ENCODE data around the genes SPDYE11, NSUN5 and ELN.

GRCh38 chr7:73006495-73006802 is 23.1 kb downstream of the SPDYE8 start:
- PRO-cap, 2 experiments, result no peak in any of the 2 experiments

- PRO-cap, 2 experiments, result no peak in any of the 2 experiments
Observed at GRCh38 chr7:73057826-73058188, at the start of gene SPDYE11. Gene SPDYE11 (minus strand): TSS chr7:73057911.

- PRO-cap, 2 experiments, result no peak in any of the 2 experiments
Observed at GRCh38 chr7:73220341-73220861, 65.2 kb upstream of the SPDYE10 start.

GRCh38 chr7:73308725-73309212 is at the start of gene NSUN5:
Gene NSUN5 (minus strand): TSS chr7:73308826.
- PRO-cap, 2 experiments, result peak in 2 of 2 experiments; most common plus-strand start chr7:73308897 (in 2); most common minus-strand start chr7:73308806 (in 2)

DNA sequence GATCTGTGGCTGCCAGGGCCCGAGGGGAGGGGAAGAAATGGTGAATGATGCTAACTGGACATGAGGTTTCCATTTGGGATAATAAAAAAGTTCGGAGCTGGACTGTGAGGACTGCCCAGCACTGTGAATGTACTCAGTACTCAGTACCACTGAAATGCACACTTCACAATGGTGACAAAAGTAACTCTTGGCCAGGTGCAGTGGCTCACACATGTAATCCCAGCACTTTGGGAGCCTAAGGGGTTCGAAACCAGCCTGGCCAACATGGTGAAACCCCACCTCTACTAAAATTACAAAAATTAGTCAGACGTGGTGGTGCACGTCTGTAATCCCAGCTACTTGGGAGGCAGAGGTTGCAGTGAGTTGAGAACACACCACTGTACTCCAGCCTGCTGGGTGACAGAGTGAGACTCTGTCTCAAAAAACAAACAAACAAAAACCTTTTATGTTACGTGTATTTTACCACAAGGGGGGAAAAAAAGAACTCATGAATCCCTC is 13.1 kb upstream of the BAZ1B start:
- PRO-cap, 2 experiments, result no peak in any of the 2 experiments

- PRO-cap, 2 experiments, result no peak in any of the 2 experiments
Observed at GRCh38 chr7:73566418-73567412, 9.2 kb upstream of the BCL7B start.

GRCh38 chr7:73584956-73585685 is 6.7 kb upstream of the TBL2 start:
- PRO-cap, 2 experiments, result no peak in any of the 2 experiments

- PRO-cap, 2 experiments, result no peak in any of the 2 experiments
Observed at GRCh38 chr7:73601189-73601498, 22.8 kb upstream of the TBL2 start.

- PRO-cap, 2 experiments, result no peak in any of the 2 experiments
Observed at GRCh38 chr7:73666183-73666575, 1.5 kb upstream of the VPS37D start.

GRCh38 chr7:73742104-73743242 is 3.9 kb upstream of the ABHD11 start:
- PRO-cap, 2 experiments, result no peak in any of the 2 experiments

DNA sequence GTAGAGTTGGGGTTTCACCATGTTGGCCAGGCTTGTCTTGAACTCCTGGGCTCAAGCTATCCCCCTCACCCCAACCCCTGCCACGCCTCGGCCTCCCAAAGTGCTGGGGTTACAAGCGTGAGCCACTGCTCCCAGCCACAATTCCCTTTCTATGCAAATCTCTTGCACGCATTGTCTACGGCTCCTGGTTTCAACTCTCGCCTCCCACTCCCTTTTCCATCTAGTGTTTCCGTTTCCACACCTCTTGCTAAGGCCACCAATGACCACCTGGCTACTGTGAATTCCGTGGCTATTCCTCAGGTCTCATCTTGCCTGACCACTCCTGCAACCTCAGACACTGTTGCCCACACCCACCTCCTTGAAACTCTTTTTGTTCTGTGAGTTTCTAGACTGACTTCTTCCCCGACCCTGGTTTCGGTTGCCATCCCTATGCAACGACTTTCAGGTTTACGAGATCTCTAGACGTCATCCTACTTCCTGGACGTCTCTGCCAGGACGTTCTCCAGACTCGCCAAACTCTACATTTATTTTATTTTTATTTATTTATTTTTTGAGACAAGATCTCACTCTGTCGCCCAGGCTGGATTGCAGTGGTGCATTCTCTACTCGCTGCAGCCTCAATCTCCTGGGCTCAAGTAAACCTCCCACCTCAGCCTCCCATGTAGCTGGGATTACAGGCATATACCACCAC is 3.3 kb downstream of the CLDN3 start:
- PRO-cap, 2 experiments, result no peak in any of the 2 experiments

- PRO-cap, 2 experiments, result no peak in any of the 2 experiments
Observed at GRCh38 chr7:73851368-73852059, 9.2 kb upstream of the METTL27 start.

DNA sequence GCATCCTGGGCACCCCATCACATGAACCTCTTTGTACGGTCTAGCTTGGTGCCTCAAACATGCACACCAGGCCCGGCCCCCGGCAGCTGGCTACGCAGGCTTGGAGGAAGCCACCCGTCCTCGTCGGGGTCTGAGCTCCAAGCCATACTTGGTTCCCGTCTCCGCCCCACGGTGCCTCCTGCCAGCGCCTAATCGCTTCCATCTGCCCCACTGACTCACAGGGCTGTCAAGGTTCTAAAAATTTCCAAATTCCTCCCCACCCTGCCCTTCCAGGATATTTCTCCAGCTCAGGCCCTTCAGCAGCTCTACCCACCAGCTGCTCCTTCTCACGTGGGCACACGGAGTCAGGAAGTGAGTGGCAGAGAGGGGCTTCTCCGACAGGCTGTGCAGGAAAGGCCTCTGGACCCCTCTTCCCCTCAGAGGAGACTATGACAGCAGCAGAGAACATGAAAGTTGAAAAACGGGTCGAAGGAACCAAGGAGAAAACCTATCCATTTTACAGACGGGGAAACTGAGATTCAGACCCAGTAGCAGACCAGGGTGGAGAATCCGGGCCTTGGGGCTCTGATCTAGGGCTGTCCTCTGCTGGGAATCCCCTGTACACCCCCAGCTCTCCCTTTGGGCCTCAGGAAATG is 38.9 kb downstream of the TMEM270 start:
- PRO-cap, 2 experiments, result no peak in any of the 2 experiments

DNA sequence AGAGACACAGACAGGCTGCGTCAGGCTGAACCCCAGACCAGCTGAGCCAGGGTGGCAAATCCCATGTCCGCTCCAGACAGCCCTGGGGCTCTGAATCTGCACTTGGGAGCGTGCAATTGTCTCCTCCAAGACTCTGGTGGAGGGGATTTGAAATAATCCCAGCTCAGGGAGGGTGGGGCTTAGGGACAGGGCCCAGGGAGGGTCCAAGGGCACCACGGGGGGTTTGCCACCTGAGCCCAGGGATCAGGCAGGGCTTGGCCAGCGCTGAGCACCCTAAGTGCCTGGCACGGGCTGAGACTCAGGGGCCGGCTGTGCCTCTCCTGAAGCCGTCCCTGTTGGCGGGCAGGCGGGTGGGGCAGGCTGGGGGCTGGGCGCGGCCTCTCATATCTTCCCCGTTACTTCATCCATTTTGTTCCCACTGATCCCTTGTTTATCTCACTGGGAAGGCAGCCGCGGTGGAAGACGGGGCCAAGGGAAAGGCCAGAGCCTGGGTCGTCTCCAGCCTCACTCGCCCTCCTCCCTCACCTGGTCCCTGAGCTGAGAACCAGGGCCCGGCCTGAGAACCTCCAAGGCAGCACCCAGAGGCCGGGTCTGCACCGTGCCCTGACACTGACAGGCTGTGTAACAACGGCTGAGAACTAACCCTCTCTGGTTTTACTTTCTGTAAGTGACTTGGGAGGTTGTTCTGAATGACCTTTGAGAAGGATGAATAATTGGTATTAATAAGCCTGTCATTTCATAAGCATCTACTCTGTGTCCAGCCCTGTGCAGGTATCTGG is 41.7 kb upstream of the ELN start:
- PRO-cap, 2 experiments, result peak in 2 of 2 experiments; most common plus-strand start position 438 of the sequence (in 2); most common minus-strand start position 342 of the sequence (in 1)

GRCh38 chr7:74027621-74028284 is at the start of gene ELN:
Gene ELN (plus strand): TSS chr7:74028173.
- PRO-cap, 2 experiments, result peak in 2 of 2 experiments; most common plus-strand start chr7:74028176 (in 2); most common minus-strand start chr7:74027719 (in 1)

DNA sequence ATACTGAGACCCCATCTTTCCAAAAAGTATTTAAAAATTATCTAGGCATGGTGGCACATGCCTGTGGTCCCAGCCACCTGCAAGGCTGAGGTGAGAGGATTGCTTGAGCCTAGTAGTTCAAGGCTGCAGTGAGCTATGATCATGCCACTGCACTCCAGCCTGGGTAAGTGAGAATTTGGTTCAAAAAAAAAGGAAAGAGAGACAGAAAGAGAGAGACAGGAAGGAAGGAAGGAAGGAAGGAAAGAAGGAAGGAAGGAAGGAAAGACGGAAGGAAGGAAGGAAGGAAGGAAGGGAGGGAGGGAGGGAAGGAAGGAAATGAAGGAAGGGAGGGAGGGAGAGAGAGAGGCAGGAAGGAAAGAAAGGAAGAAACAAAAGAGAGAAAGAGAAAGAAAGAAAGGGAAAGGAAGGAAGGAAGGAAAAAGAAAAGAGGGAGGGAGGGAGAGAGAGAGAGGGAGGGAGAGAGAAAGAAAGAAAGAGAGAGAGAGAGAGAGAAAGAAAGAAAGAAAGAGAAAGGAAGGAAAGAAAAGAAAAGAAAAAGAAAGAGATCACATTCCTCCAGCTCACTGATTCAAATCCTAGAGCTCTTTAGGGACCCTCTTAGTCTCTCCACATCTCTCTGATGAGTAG is 24.5 kb downstream of the ELN start:
- PRO-cap, 2 experiments, result no peak in any of the 2 experiments

DNA sequence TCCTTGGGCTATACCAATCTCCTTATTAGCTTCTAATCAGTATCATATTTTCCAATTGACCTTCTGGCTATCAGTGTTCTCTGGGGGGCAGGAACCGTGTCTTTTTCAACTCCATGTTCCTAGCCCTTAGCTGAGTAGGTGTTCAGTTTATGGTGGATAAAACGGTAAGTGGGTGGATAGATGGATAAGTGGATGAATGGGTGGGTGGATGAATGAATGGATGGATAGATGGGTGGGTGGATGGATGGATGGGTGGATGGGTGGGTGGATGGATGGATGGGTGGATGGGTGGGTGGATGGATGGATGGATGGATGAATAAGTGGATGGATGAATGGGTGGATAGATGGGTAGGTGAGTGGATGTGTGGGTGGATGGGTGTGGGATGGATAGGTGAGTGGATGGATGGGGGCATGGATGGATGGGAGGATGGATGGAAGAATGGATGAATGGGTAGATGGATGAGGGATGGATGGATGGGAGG is 25.5 kb downstream of the ELN start:
- PRO-cap, 2 experiments, result no peak in any of the 2 experiments

- PRO-cap, 2 experiments, result no peak in any of the 2 experiments
Observed at GRCh38 chr7:74183431-74184185, 9.5 kb downstream of the EIF4H start.

GRCh38 chr7:74454889-74455796 is 1.4 kb downstream of the GTF2IRD1 start:
- PRO-cap, 2 experiments, result peak in 2 of 2 experiments; most common plus-strand start chr7:74455536 (in 1); most common minus-strand start chr7:74455427 (in 2)

- PRO-cap, 2 experiments, result no peak in any of the 2 experiments
Observed at GRCh38 chr7:74492696-74492895, 38.9 kb downstream of the GTF2IRD1 start.

Measured in right ventricle myocardium (tissue), 1 donor.